Anterior vena cava (tissue), 1 donor: ENCODE results near the genes TPMT and NRSN1.

DNA sequence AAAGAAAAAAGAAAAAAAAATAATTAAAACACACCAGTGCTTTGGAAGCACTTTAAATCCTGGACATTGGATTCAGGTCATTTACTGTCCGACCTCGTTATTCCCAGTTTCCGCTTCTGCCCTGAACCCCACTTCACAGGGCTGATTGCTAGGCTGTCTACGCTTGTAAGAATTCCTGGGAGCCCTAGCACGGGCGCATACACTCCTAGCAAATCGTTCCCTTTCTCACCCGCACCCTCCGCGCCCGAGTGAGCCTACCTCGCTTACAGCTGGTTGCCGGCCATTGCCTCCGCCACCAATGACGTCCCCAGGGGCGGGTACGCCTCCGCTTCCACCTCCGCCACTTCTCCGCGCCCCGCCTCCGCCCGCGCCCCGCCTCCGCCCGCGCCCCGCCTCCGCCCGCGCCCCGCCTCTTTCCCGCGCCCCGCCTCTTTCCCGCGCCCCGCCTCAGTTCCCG is at the start of gene TPMT:
TPMT (minus strand) TSS at position 303 of the 457 bp plus-strand sequence.
- PRO-cap = bidirectional peak, plus-strand start outside the sequence, minus-strand start at position 300 of the sequence

DNA sequence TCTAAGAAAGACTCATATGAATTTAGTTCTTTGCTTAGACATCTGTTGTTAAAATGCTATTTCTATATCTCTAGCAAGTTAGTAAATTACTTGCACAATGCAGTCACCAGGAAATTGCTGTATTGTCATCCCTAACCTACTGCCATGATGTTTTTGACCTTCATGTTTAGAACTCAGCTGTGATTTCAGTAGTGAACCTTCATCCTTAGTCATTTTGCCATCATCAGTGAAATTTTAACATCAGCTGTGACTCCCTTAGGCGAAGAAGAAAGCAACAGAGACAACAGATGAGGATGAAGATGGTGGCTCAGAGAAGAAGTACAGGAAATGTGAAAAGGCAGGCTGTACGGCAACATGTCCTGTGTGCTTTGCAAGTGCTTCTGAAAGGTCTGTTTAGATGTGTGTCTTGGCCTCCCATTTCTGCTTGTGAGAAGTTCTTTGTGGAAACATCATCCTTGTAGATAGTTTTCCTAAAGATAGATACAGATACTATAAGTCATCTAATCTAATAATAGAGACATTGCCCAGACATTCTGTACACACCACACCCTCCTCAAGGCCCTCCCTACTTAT is 5.9 kb downstream of the KDM1B start:
- PRO-cap = no peak

GRCh38 chr6:18213358-18214035 is 50.8 kb downstream of the DEK start:
- PRO-cap = no peak

DNA sequence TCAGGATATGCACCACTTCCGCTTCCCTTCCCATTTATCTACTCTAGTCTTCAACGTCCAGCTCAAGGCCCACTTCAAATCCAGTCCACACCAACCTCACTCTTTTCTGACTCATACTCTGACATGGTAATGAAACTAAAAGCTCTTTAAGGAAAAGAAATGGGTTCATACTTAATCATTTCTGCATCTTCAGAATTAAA is 15.1 kb downstream of the DEK start:
- PRO-cap = no peak

DNA sequence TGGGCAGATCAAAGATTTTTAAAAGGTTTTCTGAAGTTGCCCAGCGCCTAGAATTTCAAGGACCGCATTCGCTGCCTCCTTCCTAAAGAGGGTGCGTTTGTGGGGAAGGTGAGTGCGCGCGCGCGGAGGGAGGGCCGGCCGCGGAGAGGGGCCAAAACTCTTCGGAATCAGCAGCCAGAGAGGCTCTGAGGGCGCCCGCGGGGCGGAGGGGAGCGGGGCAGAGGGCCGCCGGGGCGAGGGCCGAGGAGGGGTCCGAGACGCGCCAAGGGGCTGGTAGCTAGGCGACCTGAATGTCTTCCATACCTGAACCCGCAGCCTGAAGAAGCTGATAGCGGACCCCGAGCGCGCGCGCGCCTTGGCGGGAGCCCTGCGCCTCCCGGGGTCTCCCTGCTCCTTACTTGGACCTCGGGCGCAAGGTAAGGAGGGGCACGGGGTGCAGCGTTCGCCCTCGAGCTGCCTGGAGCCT is 12.8 kb upstream of the DEK start:
- PRO-cap = no peak

- PRO-cap = no peak
Observed at GRCh38 chr6:18390974-18391464, 3.9 kb downstream of the RNF144B start.

- PRO-cap = no peak
Observed at GRCh38 chr6:18415346-18415545, 28.1 kb downstream of the RNF144B start.

- PRO-cap = no peak
Observed at GRCh38 chr6:20138954-20139525, 73.2 kb downstream of the MBOAT1 start.

GRCh38 chr6:20208628-20209141 is 3.6 kb downstream of the MBOAT1 start:
- PRO-cap = no peak

- PRO-cap = no peak
Observed at GRCh38 chr6:20211686-20211968, 642 bp downstream of the MBOAT1 start.

DNA sequence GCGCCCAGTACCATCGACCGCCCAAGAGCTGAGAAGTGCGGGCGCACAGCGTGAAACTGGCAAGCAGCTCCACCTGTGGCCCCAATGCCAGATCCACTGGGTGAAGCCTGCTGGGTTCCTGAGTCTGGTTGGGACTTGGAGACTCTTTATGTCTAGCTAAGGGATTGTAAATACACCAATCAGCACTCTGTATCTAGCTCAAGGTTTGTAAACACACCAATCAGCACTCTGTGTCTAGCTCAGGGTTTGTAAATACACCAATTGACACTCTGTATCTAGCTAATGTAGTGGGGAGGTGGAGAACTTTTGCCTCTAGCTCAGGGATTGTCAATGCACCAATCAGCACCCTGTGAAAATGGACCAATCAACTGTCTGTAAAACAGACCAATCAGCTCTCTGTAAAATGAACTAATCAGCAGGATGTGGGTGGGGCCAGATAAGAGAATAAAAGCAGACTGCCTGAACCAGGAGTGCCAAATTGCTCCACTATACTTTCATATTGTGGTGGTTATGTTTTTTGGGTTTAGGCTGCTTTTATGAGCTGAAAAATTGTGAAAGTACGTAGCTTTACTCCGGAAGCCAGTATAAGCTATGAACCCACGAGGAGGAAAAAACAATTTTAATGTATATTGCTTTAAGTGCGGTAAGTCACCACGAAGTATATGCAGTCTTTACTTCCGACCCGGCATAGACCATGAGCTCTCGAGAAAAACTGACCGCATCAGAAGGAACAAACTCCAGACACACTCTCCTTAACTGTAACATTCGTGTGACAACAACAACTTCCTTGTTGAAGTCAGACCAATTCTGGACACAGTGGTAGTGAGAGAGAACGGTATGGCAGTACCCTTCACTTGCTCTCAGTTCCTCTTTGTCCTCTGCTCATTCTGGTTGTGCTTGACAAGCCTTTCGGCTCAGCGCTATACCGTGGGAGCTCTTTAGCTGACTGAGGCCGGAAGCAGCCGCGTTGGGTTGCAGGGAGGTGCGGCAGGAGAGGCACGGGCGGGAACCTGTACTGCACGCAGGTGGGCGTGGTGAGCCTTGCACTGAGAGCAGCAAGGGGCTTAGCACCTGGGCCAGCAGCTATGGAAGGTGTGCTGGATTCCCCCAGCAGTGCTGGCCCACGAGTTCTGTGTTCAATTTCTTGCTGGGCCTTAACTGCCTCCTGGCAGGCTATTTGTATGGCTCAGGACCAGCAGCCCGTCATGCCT is 82.0 kb upstream of the E2F3 start:
- PRO-cap = no peak

- PRO-cap = bidirectional peak, plus-strand start at chr6:20404285, minus-strand start at chr6:20404168
Observed at GRCh38 chr6:20404218-20404437, 2.4 kb downstream of the E2F3 start.

GRCh38 chr6:20411690-20412501 is 10.2 kb downstream of the E2F3 start:
- PRO-cap = no peak

GRCh38 chr6:20820361-20821090 is 286.3 kb downstream of the CDKAL1 start:
- PRO-cap = unidirectional peak, plus-strand start at chr6:20820609

DNA sequence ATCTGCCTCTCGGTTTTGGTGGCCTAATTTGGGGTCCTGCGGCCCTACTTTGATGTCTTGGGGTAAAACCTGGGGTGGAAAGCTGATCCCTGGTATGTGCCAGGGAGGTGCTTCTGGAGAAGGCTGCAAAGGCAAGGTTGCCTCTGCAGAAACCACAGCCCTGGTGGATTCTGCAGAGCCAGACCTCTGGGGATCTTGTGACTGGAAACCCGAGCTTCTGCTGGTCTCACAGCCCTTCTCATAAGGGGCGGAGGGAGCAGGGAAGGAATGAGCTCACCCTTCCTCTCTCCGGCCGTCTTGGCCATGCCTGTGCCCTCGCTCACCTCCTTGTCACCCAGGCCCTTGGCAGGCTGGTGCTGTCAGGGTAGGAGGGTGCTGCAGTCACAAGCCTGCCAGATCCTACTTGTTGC is 245.2 kb upstream of the SOX4 start:
- PRO-cap = unidirectional peak, plus-strand start at position 243 of the sequence

DNA sequence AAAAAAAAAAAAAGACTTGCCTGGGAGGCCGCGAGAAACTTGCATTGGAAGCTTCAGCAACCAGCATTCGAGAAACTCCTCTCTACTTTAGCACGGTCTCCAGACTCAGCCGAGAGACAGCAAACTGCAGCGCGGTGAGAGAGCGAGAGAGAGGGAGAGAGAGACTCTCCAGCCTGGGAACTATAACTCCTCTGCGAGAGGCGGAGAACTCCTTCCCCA is 487 bp downstream of the SOX4 start:
- PRO-cap = unidirectional peak, plus-strand start at position 122 of the sequence

DNA sequence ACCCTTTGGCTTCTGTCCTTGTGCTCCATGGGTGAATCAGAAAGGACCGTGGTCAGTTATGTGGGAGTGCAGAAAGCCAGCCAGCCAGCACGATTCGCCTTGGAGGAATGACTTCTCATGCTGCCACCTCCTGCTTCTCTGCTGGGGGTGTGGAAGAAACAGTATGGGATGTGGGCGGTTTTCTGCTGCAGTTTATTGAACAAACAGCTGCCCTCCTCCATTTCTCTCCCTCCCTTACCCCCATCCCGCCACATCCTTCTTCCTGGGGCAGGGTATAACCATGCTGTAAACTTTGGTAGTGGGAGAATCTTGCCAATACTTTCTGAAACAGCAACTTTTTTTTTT is 214.6 kb downstream of the SOX4 start:
- PRO-cap = no peak

GRCh38 chr6:23210579-23210982 is 641.2 kb downstream of the HDGFL1 start:
- PRO-cap = no peak

DNA sequence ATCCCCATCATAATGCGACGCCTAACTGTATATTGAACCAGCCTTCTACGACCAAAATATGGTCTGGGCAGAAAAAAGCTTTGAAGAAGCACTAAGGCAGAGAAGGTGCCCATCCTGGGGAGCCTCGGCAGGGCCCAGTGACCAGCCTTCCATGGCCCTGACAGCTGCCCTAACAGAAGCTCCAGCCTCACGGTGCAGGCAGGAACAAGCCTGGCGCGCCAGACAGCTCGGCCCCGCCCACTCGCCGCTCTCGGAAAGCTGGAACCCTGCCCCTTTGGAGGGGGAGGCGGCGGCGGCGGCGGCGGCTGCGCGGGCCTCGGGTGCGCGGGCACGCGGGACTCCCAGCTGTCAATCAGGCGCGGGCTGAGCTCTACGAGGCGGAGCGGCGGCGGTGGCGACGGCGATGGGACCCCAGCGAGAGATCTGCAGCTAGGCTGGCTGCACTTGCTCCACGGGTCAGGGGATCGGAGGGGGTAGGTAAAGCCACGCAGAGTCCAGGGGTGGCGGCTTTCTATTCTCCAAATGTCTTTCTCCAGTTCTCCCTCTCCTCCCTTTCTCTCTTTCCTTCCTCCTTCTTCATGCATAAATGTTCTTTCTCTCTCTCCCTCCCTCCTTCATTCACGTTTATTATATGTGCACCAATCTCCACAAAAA is at the start of gene NRSN1:
NRSN1 (plus strand) TSS at position 348 of the 654 bp plus-strand sequence.
- PRO-cap = no peak

- PRO-cap = no peak
Observed at GRCh38 chr6:24799143-24799296, 303 bp upstream of the ARMH2 start.